Vein endothelial cell (primary cell): ENCODE data around the gene GDF7.

DNA sequence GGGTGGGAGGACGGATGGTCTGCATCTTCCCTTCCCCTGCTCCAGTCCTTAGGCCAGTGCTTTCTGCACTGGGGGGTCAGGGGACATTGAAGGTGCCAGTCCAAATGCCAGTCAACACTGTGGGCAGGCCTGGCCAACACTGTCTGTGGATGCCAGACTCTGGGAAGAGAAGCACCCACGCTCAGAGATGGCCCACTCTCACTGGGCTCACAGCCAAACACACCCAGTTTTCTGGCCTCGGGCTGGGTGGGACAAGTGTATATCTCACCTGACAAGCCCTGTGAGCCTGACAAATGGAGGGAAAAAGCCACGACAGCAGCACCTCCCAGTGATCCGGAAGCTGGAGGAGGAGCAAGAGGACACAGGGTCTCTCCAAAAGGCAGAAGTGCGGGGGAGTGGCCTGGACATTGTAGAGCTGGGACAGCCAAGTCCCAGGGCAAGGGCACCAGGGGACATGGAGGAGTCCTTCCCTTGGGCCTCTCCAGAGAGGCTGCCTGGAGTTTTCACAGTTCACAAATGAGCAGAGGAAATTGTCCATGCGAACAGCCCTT is 79.3 kb downstream of the SDC1 start:
- CAGE, long polyA plus RNA: no peak

DNA sequence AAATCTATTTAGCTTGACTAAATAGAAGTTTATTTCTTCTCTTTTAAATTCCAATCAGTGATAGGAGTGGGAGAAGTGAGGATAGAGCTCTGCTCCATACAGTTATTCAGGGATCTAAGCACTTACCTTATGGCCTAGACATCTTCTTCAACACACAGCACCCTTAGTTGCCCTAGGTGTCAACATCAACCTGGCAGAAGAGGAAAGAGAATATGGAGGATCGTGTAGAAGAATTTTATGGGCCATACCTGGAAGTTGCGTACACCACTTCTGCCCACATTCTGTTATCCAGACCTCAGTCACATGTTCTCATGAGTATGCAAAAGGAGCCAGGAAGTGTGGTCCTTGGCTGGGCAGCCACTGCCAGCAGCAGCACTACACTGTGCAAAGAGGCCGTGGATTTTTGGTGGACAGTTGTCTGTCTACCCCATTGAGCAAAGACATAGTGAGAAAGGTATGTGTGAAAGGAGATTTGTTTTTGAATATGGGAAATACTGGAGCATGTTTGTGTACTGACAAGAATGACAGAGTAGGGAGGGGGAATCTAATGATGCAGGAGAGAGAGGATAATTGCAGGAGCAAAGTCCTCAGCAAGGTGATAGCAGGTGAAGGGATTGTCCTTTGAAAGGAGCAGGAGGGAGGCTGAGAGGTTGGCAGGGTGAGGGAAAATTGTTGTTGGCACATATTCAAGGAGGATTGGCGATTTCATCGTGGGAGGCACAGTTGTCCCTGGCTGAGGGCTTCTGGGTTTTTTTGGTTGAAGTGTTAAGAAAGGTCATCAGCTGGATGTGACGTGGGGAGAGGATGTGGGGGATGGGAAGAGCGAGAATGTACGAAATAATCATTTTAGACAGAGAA is 68.0 kb downstream of the SDC1 start:
- CAGE, long polyA plus RNA: no peak

GRCh38 chr2:20212150-20213510 is 12.3 kb downstream of the SDC1 start:
- CAGE, long polyA plus RNA: no peak

GRCh38 chr2:20330566-20331284 is 19.9 kb downstream of the PUM2 start:
- CAGE, long polyA plus RNA: no peak

DNA sequence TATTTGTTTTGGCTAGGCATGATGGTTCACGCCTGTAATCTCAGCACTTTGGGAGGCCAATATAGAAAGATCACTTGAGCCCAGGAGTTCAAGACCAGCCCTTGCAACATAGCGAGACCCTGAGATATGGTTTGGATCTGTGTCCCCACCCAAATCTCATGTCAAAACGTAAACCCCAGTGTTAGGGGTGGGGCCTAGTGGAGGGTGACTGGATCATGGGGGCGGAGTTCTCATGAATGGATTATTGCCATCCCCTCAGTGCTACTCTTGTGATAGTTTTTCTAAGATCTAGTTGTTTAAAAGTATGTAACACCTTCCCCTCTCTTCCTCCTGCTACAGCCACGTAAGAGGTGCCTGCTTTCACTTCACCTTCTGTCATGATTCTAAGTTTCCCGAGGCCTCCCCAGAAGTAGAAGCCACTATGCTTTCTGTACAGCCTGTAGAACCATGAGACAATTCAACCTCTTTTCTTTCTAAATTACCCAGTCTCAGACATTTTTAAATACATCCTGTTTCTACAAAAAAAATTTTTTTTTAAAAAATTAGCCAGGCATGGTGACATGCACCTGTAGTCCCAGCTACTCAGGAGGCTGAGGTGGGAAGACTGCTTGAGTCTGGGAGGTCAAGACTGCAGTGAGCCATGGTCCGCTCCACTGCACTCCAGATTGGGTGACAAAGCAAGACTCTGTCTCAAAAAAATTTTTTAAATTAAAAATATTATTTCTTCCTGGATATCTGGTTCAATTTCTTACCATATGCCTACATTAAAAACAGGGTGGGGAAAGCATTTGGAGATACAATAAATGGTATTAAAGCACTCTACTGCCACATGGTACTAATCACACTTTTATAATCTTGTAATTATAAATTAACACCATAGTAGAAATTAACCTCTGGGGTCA is 16.8 kb downstream of the PUM2 start:
- CAGE, long polyA plus RNA: no peak

GRCh38 chr2:20378757-20379482 is 28.3 kb upstream of the PUM2 start:
- CAGE, long polyA plus RNA: no peak

GRCh38 chr2:20423747-20424163 is 23.1 kb upstream of the RHOB start:
- CAGE, long polyA plus RNA: no peak

- CAGE, long polyA plus RNA: no peak
Observed at GRCh38 chr2:20429892-20430682, 16.8 kb upstream of the RHOB start.

DNA sequence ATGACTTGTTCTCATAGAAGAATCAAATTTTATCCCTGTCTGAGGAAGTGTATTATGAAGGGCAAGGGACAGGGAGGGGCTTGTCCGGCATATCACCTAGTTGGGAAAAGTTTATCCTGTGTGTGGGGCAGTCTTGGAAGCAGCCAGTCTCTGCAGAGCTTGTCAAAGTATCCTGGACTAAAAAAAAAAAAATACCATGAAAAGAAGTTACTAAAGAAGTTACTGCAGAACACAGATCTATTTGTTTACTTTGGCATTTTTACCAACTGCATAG is 3.0 kb upstream of the RHOB start:
- CAGE, long polyA plus RNA: no peak

DNA sequence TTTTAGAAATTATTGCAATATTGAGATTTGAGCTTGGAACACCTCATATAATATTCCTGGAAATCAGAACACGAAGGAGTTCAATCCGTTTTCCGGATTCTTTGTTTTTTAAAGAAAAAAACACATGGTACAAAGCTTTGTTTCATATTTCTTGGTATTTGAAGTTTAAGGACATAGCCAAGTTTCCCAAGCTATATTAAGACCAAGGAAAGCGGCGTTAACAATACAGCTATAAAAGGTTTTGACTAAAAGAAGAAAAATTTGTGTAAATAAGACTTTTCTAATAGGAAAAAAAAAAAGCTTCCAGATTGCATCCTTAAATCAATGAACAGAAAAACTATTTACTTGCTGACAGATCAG is 2.7 kb upstream of the RHOB start:
- CAGE, long polyA plus RNA: no peak

DNA sequence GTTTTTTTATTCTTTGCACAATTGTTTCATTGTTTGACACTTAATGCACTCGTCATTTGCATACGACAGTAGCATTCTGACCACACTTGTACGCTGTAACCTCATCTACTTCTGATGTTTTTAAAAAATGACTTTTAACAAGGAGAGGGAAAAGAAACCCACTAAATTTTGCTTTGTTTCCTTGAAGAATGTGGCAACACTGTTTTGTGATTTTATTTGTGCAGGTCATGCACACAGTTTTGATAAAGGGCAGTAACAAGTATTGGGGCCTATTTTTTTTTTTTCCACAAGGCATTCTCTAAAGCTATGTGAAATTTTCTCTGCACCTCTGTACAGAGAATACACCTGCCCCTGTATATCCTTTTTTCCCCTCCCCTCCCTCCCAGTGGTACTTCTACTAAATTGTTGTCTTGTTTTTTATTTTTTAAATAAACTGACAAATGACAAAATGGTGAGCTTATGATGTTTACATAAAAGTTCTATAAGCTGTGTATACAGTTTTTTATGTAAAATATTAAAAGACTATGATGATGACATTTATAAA is 2.1 kb downstream of the RHOB start:
- CAGE, long polyA plus RNA: no peak

- CAGE, long polyA plus RNA: no peak
Observed at GRCh38 chr2:20474017-20474812, 27.3 kb downstream of the RHOB start.

GRCh38 chr2:20514903-20515373 is 68.1 kb downstream of the RHOB start:
- CAGE, long polyA plus RNA: no peak

- CAGE, long polyA plus RNA: no peak
Observed at GRCh38 chr2:20573790-20574423, 77.0 kb downstream of the HS1BP3 start.

DNA sequence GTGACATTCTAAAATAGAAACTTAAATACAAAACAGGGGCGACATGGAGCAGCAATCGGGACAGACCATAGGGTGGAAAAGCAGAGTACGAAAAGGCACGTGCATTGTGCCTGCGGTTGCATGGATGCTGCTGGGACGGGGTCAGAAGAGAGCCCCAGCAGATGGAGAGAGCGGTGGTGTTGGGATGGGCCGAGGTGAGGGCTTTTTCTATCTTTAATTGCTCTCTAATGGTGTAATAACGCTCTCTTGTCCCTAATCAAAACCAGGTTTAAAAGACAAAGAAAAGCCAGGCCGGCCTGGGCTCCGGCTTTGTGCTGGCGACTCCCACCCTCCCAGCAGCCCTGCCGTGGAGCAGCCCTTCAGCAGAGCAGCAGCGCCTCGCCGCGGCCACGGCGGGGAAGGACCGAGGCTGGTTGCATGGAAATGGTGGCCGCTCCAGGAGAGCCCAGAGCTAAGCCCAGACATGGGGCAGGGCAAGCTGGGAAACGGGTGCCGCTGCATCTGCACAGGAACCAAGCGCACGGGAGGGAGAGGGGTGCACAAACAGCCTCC is 15.2 kb downstream of the HS1BP3 start:
- CAGE, long polyA plus RNA: no peak

- CAGE, long polyA plus RNA: no peak
Observed at GRCh38 chr2:20666003-20666588, 848 bp upstream of the GDF7 start.

DNA sequence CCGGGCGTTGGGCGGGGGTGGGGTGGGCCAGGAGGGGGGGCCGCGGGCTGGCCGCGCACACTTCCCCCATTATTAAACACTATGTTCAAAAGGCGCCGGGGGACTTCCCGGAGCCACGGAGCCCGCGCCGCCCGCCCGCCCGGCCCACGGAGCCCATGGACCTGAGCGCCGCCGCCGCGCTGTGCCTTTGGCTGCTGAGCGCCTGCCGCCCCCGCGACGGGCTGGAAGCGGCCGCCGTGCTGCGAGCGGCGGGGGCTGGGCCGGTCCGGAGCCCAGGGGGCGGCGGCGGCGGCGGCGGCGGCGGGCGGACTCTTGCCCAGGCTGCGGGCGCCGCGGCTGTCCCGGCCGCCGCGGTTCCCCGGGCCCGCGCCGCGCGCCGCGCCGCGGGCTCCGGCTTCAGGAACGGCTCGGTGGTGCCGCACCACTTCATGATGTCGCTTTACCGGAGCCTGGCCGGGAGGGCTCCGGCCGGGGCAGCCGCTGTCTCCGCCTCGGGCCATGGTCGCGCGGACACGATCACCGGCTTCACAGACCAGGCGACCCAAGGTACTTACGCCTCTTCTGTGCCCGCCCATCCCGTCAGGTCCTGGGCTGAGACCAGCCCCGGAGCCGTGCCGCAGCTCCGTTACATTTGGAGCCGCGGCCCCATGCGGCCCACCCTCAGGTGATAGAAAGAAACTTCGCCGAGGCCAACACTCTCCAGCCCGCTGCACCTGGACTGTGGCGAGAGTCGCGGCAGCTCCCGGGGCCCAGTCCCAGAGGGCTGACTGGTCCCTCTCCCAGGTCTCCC is at the start of gene GDF7:
Gene GDF7 (plus strand): TSS at position 60 of the 790 bp plus-strand sequence.
- CAGE, long polyA plus RNA: no peak

- CAGE, long polyA plus RNA: no peak
Observed at GRCh38 chr2:20675643-20676680, 9.0 kb downstream of the GDF7 start.

GRCh38 chr2:21001189-21002469 is 42.2 kb downstream of the APOB start:
- CAGE, long polyA plus RNA: no peak

GRCh38 chr2:21017294-21017966 is 26.4 kb downstream of the APOB start:
- CAGE, long polyA plus RNA: no peak